Smooth muscle cell (in vitro differentiated cells): Measurements from ENCODE around the gene CIT.

- RAMPAGE, long total RNA: no peak
These were observed 13.0 kb downstream of the PRKAB1 start for GRCh38 chr12:119680790-119681449.

DNA sequence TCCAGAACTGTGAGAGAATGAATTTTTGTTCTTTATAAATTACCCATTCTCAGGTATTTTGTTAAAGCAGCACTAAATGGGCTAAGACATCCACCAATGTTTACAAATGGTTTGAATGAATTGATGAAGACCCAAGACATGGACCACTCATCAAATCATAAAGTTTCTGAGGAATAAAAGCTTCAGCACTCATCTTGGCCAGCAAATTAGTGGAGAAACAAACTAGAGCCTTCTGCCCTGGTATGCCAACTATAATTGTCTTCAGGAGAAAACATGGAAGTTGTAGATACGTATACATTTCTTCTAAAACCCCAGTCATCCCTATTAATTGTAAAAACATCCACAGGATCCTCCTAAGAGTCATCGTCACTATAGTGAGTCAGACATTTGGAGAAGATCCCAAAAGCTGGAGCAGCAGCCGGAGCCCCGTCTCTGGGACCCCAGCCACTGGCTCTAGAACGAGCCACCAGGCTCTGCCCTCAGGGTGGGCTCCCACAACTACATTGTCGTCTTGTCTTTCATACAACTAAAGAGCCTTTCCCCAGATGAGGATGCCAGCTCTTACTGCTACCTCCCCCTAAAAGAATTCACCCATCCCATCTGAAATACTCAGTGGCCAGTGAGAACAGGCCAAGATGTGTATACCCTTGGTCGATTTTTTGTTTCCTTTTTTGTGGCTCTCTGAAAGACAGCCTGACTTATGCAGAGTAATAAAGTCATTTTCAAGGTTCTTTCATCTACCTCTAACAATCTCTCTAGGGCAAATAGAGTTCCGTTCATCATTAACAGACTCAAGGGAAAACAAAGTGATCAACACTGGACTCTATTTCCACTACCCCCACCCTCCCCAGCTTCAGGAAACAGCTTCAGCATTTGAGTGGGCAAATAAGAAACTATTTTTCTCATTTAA, 15.6 kb downstream of the PRKAB1 start:
- RAMPAGE, long total RNA: no peak

DNA sequence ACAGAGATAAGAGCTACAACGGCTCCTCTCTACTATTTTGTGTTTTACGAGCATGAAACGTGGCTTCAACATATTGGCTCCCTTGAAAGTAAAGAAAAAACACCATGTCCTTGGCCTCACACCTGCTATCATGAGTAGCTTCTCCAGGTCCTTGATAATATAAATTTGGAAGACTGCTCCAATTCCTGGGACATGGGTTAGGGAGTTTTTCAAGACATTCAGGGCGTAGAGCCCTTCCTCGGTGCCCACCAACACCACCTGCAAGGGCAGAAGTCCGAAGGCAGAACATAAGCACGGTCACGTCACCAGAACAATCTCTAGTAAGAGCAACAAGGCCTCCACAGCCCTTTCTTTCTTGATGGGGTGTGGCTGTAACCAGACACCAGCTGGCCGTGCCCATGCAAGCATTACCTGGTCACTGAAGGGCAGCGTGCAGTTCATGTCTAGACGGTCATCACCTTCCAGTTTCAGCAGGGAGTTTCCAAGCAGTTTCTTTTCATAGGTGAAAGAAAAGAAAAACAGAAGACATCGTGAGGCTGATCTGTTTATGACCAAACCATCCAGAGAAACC, 42.3 kb downstream of the PRKAB1 start:
- RAMPAGE, long total RNA: no peak

DNA sequence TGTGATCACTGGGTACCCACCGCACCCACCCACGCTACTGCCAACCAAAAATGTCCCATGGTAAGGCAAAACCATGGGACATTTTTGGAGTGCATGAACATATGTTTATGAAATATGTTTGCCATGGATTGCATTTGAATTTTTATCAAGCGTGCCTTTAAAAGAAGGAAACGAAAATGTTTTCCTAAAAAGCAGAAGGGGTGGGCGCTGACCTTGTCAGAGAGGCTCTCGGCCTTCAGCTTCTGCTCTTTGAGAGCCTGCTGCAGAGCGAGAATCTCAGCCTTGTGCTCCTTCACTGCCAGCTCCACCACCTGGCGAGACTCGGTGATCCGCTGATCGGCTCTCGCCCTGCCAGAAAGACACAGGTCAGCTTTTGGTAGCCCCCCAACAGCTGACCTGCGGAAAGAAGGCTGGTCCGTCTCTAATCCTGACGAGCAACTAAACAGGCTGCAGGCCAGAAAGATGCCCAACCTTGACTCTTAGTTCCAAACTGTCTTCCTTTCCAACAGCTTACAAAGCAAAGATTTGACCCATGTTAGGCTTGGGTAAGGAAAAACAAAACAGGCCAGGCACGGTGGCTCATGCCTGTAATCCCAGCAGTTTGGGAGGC, 62.5 kb downstream of the PRKAB1 start:
- RAMPAGE, long total RNA: no peak

DNA sequence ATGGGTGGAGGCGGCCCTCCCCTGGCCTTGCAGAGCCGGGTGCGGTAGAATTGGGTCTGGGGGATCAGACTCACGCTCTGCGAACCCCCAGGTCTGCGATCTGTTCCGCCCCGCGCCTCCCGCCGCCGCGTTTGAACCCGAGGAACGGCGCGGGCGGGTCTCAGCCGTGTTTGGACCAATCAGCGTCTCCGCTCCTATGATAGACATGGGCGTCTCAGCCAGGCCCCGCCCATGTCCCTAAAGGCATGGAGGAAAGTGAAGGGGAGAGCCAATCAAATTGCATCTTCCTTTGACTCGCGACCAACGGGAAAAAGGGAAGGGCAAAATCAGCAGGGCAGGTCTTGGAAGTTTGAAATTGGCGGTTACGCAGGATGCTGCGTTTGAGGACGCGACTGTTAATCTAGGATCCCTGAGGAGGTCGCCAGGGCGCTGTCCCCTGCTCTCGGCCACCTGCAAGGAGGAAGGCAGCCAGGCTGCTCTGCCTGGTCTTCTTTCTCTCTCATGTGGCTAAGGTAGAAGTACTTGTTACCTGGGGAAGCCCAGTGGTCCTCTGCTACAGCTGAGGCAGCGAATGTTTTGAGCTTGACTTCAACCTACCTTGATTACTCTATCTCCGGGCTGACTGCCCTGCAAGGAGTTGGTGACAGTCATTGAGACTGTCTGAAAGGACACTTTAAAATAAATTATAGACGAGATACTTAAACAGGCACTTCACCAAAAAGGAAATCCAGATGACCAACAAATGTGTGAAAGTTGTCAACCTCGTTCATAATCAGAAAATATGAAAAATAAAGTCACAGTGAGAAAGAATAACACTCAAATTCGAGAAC, at the start of gene CIT:
Gene CIT (minus strand): TSS at position 146 of the 830 bp plus-strand sequence.
- RAMPAGE, long total RNA: start-site peak on the minus strand centred at position 152 of the sequence, 51 bp wide, 83 and 59 reads in 2 replicates

GRCh38 chr12:119989711-119989938, 589 bp downstream of the BICDL1 start:
- RAMPAGE, long total RNA: no peak

DNA sequence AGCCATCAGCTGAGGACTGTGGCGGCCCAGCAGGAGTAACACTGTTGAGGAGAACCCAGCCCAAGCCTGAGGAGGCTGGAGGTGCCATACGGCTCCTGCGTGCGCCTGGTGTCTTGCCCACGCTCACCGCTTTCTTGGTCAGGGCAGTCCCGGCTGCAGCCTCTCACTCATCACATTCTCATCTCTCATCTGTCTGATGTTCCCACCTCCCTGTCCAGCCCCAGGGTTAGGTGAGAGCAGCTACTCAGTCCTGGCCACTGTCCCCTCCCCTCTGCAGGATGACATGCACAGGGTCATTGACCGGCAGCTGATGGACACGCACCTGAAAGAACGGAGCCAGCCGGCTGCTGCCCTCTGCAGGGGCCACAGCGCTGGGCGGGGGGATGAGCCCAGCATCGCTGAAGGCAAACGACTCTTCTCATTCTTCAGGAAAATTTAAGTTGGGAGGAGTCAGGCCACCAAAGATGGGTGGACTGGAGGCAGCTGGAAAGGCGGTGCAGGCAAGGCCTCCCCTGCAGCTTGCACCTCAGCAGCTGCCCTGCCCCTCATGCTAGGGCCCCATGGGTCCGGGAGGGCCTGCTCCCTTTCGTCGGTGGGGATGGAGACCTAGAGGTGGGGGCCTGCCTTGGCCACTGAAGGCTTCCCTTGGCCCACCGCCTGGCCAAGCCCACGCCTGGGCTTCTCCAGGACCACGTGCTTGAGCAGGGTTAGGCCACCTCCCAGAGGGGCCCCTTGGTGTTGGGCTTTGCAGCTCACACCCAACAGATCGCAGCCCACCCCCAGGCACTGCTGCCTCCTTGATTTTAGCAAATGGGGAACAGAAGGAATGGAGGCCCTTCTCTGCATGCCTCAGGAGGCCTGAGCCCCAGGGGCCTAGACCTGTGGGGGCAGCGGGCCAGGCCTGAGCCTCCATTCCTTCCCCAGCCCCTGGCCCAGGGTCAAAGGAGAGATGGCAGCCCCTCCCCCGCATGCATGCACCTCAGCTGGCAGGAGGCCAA, 23.5 kb downstream of the RAB35 start:
- RAMPAGE, long total RNA: no peak

DNA sequence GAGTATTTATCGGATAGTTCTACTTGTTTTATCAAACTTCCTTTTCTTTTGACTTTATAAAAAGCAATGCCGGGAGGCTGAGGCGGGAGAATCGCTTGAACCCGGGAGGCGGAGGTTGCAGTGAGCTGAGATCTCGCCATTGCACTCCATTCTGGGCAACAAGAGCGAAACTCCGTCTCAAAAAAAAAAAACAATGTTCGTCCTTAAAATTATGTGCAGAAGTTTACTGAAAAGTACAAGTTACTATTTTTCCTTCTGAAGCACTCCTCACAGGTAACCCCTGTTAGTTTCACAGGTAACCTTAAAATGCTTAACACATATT, 1.2 kb upstream of the RAB35 start:
- RAMPAGE, long total RNA: no peak

DNA sequence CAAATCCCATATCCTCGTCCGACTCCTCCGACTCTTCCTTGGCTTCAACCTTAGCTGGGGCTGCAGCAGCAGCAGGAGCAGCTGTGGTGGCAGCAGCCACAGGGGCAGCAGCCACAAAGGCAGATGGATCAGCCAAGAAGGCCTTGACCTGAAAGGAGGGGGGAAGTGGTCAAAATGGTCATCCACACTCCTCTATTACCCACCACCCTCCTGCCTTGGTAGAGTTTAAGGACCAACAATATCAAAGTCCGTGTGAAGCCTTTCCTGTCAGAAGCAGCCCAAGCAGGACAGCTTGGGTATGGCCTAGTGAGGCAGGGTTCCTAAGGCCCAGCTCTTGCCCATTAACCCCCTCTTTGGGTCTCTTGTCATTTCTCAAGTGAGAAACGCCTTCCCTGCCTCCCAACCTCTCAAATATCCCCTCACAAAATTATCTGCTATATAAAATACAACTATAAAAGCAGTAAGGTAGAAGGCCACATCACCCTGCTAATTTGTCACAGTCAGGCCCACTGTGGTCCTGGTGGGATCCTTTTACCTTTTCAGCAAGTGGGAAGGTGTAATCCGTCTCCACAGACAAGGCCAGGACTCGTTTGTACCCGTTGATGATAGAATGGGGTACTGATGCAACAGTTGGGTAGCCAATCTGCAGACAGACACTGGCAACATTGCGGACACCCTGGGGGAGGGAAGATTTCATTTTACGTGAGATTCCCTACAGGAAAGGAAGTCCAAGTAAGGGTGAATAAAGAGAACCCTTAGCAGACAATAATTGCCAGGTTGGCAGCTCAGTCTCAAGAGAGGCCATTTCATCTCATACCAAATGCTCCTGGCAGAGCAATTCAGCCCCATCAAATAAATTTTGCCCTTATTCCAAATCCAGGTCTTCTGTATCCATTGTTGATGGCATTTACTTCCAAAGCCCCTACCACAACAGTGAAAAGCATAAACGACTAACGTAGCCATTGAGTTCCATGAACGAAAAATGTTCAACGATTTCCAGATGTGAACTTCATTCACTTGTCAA, 2.6 kb upstream of the GCN1 start:
- RAMPAGE, long total RNA: no peak

DNA sequence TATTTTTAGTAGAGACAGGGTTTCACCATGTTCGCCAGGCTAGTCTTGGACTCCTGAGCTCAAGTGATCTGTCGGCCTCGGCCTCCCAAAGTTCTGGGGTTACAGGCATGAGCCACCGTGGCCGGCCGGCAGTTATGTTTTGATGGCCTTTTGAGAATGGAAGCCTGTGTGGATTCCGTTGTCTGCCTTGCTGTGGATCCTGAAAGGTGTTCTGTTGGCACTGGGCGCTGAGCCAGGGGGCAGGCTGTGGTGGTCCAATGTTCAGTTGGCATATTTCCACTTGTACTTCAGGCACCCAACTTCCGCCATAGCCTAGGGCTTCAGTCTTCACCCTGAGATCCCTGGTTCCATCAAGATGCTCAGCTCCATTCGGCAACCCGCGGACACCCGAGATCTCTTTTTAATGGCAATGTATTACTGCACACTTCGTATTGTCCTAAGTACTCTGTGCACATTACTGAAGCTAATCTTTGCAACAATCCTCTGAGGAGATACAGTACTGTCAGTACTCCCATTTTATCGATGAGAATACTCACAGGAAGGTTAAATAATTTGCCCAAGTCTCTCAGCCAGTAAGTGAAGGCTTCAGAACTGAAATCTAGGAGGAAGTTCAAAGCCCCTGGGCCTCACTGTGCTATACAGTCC, 6.4 kb upstream of the RPLP0 start:
- RAMPAGE, long total RNA: no peak

- RAMPAGE, long total RNA: no peak
These were observed 13.9 kb upstream of the RPLP0 start for GRCh38 chr12:120214632-120215365.

- RAMPAGE, long total RNA: no peak
These were observed 16.1 kb upstream of the RPLP0 start for GRCh38 chr12:120216820-120217541.

- RAMPAGE, long total RNA: no peak
These were observed 28.6 kb upstream of the RPLP0 start for GRCh38 chr12:120229140-120230339.

GRCh38 chr12:120249179-120249526, 16.4 kb downstream of the PXN start:
- RAMPAGE, long total RNA: no peak

DNA sequence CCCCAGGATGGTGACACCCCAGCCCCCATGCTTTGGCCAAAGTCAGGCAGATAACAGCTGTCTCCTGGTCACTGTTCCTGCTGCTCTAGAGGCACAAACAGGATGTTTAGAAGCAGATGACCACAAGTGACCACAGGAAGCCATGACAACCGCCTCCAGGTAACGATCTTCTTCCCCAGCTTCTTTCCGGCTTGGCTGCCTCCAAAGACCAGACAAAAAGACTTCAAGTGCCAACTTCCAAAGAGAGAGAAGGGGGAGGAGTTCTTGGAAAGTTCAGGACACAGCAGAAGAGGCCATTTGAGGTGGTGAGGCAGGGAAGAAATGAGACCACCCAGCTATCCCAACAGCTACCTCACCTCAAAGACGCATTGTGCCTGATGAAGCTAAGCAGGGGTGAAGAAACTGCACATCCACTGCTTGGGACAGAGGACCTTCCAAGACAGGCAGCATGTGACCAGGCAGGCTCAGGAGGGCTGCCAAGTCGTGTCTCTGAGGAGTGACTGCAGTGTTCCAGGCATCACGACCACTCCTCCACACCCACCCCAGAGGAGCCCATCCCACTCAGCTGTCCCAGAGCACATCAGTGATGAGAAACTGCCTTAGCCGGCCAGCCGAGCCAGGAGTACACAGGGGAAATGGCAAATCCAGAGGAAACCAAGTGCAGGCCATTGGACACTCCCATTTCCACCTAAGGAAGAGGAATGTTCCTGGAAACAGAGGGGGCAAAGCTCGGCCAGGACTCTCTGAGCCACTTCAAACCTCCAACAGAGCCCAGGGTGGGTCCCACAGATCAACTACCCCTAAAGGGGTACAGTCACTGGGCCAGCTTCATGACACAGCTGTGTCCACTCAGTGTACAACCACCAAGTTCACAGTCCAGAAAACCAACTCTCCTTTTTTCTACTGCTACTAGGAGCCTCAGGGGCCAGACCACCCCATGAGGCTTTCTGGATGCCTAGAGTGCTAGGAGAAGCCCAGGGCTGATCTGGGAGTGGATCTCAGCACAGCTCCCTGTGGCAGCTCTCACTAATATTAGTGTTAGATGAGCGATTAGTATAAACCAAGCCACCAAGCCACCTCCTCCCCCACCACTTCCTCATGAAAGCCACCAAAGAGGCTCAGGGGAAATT, 15.6 kb downstream of the PXN start:
- RAMPAGE, long total RNA: no peak

DNA sequence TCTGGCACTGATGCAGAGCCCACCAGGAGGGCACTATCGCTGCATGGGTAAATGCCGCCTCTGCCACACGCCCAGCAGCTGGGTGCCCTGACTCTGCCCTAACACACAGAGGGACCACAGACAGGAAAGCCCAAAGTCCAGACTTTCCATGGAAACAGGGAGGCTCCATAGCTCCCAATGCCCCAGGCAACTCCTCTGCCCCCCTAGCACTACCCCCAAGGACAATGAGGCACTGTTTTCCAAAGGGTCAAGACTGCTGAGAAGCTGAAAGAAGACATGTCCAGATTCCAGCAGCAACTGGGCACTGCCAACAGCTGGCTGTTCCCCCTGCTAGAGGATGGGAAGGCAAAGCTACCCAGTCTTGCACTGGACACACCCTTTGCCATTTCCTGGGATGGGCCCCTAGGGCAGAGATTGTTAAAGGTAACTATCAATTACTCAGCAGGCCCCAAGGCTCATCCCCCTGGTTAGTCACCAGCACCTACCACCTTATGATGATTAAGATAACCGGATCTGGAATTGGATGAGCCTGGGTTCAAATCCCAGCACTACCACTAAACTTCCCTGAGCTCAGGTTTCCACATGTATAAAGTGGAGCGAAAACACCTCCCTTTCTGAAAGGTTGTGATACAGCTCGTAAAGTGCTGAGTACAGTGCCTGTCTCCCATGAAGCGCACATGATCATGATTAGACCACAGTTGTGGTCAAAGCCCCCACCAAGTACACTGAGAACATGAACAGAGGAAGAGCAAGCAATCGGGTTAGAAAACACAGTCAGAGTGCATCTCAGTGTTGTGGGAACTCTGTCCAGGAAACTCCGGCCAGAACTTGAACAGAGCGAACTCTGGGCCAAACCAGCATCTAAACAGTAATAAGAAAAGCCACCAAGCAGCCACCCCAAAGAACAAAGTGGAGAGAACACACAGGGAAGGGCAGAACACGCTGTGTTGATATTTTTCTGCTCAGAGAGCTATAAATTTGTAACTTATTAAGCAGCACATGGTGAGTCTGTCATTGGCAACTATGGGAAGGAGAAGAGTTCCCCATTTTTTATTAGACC, 3.2 kb downstream of the PXN start:
- RAMPAGE, long total RNA: no peak

GRCh38 chr12:120264064-120265075, 1.2 kb downstream of the PXN start:
- RAMPAGE, long total RNA: no peak

DNA sequence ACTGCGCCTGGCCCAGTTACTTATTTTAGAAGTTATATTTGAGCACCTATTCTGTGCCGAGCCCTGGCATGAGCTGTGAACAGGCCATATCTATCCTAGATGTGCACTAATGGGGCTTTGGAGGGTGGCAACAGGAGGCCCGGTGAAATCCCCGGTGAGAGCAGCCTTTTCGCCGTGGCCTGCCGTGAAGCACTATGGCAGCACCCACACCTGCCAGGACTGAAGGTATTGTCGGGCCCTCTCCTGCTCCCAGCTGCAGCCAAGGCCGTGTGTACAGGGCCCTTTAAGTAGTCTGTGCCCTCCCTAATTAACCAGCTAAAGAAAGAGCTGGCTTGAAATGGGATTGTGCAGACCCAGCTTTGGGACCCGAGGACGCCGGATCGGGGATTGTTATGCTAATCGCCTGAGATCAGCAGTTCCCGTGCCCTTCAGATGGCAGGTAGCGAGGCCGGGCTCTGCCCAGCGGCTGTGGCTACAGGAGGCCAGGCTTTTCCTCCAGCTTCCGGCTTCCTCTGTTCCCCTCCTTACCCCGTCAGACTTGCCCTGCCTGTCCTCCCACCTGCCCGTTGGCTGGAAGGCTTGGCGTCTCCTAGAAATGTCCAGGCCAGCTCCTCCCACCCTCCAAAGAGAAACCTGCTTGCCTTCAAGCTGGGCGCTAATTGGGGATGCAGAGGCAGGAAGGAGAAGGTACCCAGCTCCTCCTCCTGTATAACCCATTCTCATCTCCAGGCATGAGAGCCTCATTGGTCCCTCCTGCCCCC, 25.5 kb upstream of the MSI1 start:
- RAMPAGE, long total RNA: no peak

- RAMPAGE, long total RNA: no peak
These were observed 1.2 kb downstream of the SRSF9 start for GRCh38 chr12:120468273-120468863.

- RAMPAGE, long total RNA: no peak
These were observed 2.0 kb downstream of the DYNLL1 start for GRCh38 chr12:120497597-120498663.